Smooth muscle cell (in vitro differentiated cells): ENCODE data around the gene SP3.

GRCh38 chr2:173927597-173928359 lies 37.4 kb downstream of the SP3 start:
- RAMPAGE, long total RNA = no peak

- RAMPAGE, long total RNA = start-site peak on the minus strand at chr2:173965268-173965338, 25 and 27 reads in 2 replicates; start-site peak on the plus strand at chr2:173965500-173965547, 28 and 17 reads in 2 replicates
These were observed at the start of gene SP3 for GRCh38 chr2:173964985-173966128. Gene SP3, minus strand, starts transcription at chr2:173965373.

DNA sequence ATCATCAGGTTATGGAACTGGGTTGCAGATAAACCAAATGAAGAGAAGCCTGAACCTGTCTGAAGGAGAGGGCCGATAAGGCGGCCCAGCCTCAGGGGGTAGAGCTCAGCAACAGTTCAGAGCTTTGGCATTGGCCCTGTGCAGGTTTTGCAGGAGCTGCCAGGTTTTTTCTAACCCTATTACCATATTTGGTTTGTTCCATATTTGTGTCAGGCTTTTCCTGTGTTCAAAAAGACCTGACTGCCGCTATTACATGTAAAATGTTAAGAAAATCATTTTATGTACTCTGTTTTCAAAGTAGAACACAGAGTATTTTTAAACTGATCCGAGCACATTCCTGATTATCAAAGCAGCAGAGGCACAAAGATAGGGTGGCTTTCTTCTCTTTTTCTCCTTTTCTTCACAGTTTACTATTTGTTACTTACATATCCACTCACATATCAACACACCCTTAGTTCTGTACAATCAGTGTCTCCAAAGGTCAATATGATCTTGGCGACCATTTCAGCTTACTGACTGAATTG lies 20.1 kb upstream of the SP3 start:
- RAMPAGE, long total RNA = no peak

DNA sequence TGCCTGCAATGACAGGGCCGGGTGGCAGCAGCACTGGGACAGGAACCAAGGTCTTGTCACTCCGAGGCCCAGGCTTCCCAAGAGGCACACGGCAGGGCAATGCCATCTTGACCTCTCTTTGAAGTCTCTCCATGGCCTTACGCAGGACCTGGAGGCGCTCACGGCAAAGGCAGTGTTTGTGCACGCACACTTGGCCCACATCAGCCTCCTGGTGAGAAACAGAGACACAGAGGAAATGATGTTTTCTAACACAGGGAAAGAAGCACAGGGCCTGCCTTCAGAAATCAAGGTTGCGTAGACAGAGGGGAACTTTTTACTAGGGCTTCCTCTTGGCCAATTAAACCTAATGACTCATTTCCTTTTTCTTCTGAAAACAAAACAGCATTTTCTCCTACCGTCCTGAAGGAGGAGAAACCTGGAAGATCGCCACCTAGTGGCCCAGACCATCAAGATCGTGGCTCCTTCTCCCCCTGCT lies 74.5 kb upstream of the SP3 start:
- RAMPAGE, long total RNA = no peak

DNA sequence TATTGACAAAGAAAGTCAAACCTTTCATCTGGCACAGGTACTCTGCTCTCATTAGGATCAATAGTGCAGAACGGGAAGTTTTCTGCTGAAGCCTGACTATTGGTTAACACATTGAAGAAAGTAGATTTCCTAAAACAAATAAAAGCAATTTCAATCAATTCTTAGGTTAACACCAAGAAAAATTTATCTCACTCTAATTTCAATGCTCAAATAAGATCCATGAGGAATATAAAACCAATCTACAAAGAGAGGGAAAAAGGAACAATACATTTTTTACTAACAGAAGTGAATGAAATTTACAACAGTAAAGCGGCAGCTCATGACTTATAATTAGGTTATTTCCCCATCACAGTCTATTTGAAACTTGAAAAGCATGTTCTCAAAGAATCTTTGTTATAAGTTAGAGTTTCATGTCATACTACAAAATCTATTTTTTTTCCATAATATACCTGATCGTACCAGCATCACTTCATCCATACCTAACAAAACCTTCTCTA lies 19.0 kb downstream of the OLA1 start:
- RAMPAGE, long total RNA = no peak

GRCh38 chr2:174373648-174374349 lies 21.7 kb downstream of the CIR1 start:
- RAMPAGE, long total RNA = no peak

- RAMPAGE, long total RNA = no peak
These were observed 28.1 kb downstream of the WIPF1 start for GRCh38 chr2:174569496-174569955.

GRCh38 chr2:174588674-174589511 lies 8.7 kb downstream of the WIPF1 start:
- RAMPAGE, long total RNA = no peak

DNA sequence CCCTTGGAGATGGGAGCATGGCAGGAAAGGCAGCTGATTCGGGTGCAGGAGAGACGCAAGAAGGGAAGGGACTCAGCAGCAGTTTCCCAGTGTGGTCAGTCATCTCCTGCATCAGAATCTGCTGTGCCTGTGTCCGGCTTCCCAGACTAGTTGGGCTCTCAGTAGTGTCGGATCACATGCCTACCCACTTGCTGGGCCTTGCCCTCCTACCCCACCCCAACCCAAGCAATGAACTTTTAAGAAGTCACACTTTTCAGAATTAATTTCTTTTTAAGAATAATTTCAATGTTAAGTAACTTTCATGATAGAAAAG lies 7.1 kb downstream of the WIPF1 start:
- RAMPAGE, long total RNA = no peak

DNA sequence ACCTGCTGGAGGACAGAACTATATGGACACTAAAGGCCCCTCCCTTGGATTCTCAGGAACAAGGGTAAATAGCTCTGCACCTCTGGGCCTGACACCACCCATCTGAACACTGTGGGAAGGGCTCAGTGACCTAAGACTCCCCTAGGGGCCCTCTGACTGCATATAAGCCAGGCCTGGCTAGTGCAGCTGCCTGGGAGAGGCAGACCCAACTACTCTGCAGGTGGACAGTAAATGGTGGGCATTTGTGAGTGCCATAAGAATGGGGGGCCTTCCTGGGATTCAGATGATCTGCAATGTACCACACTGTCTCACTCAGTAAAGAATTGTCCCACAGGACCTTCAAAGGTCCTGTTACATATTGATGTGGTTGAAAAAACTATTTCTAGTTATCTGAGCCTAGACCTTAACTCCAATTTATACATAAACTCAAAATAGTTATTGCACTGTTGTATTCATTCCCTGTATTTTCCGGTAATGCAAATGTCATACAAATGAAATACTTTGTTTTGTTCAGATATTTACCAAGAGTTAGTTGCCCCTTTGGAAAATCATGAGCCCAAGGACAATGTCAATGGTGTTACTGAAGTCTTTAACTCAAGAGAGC lies 11.4 kb upstream of the WIPF1 start:
- RAMPAGE, long total RNA = no peak

DNA sequence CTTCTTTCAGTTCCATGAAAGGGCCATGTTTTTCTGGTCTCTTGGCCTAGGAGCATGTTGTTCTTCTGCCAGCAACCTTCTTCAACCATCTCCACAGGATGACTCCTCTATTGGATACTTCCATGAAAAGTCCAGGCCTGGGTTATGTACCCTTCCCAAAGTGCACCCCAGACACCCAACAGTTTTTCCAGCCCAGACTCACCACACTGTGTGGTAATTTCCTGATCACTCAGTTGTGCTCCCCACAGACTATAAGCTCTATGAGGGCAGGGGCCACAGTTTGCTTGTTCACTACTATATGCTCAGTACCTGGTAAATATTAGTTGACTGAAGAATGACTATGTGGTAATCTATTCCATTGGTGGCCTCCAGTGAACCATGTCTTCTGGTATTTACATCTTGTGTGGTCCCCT lies 58.0 kb upstream of the WIPF1 start:
- RAMPAGE, long total RNA = no peak

DNA sequence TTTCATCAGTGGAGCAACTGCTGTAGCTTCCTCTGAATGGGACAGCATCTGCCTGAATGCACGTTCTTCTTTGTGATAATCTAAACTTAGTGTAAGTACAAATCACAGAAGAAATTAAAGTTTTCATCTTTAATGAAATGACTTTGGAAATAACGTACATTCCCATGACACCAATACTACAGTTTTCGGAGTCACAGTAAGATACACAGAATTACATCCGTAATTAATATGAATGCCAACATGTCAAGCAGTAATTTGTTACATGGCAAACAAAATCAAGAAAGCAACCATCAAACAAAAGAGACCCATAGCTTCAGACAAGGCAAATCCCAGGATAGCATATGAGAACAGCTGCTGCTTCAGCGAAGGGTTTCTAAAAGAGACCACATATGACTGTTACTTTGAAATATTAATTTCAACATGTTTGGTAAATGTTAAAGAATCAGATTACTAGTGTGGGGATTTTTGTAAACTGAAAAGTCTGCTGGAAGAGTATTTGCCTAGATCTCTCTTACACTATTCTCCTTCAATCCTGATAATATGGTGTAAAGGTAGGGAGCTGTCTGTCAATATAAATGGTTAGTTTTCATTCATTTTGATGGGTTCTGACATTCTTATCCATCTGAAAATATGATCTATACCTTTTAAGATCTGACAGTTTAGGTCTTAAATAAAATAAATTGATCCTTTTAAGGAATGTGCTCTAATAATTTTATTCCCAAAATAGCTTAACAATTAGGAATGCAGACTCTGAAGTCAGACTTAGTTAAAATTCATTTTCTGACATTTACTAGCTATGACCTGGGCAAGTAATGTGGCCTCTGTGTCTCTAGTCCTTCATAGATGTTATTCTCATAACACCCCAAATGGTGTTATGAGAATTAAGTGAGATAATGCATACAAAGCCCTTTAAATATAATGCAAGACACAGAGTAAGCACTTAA lies 3.2 kb downstream of the ATP5MC3 start:
- RAMPAGE, long total RNA = no peak

DNA sequence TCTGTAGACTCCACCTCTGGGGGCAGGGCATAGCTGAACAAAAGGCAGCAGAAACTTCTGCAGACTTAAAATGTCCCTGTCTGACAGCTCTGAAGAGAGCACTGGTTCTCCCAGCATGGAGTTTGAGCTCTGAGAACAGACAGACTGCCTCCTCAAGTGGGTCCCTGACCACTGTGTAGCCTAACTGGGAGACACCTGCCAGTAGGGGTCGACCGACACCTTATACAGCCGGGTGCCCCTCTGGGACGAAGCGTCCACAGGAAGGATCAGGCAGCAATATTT lies 44.0 kb downstream of the LNPK start:
- RAMPAGE, long total RNA = no peak

- RAMPAGE, long total RNA = no peak
These were observed 322 bp upstream of the HOXD13 start for GRCh38 chr2:176092232-176092565.

DNA sequence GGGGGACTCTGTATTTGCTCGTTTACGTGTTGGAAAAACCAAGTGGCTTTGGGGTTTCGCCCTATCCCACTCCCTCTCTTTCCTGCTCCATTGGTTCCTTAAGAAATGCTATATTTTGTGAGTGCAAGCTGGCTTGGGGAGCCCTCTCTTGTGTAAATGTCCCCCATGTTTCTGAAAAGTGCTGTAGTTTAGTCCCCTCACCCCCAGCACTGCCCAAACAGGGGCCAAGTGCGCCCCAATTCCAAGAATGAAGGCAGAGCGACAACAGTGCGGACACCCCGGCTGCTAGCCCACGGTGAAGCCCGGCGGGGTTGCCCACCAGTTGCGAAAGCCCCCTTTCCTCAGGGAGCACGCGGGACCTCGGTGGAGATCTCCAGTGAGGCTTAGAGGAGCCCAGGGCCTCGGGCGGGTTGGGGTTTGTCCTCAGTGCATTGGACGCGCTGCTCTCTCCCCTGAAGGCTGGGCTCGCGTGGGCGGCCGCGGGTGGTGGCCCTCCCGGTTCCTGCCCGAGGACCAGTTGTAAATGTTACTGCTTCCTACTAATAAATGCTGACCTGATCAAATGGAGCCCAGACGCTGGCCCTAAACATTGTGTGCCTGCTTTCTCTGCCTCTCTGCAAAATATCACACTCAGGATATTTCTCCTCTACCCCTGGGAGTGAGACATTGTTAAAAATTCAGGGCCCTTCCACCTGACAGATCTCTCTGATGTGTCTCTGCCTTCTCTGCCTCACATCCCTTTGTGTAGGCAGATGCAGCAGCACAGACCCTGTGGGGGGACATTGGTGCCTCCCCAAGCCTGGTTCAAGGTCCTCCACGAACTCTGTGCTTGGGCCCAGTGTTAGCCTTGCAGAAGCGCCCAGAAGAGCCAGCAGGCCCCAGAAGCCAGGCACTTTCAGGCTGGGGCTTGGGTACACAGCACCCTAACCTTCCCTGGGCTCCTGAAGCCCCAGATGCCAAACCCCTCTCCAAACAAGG lies 2.1 kb downstream of the HOXD9 start:
- RAMPAGE, long total RNA = no peak

GRCh38 chr2:176125740-176126077 lies 3.2 kb downstream of the HOXD9 start:
- RAMPAGE, long total RNA = no peak

DNA sequence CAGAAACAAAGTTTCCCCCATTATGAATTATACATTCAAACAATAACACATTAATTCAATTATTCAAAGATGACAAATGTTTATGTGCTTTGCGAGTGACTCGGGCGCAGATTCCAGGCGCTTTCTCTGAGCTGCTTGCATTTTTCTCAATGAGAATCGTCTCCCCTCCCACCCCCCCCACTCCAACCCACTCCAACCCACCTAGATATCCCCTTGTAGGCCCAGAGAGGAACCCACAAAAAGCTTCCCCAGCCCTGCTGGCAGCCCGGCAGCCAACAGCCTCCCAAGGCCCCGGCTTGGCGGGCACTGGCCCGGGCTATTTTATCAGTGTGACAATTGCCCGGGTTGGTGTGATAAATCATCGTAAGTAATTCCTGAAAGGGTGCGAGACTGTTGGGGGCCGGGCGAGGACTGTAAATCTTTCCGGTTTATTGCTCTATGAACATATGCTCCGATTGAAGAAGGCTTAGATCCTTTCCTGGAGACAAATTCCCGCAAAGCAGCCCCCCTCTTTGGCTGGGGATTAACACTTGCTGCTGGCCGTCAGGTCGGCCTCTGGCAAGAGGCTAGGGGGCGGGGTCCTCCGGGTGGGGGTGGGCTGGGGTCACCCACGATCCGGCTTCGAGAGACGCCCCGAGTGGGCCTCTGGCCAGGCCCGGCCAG lies 1.7 kb downstream of the HOXD3 start:
- RAMPAGE, long total RNA = no peak

DNA sequence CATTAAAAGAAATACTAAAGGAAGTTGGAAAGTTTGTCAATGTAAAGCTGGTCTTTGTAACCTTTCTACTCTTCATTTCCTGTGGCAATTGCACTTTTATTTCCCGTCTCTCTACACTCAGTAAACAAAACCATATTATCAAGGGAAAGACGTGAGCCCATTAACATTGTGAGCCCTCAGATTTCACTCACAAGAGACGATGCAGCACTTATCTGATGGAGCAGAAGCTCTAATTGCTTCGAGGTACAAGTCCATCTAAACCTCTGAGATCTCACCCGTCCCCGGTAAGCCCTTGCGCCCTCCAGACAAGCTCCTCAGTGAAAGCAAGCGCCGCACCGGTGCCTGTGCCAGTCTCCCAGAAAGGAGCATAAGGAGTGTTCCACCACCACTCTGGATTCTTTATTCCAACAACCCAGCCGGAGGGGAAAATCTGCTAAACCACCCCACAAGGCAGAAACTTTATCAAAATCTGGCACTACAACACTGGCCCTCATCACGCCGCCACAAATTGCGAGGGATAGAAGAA lies 942 bp upstream of the HOXD1 start:
- RAMPAGE, long total RNA = no peak

- RAMPAGE, long total RNA = no peak
These were observed 249.6 kb downstream of the MTX2 start for GRCh38 chr2:176518724-176519311.

- RAMPAGE, long total RNA = no peak
These were observed 284.6 kb downstream of the MTX2 start for GRCh38 chr2:176553424-176554712.